ENCODE data around the genes SLC6A12 and ERC1.

DNA sequence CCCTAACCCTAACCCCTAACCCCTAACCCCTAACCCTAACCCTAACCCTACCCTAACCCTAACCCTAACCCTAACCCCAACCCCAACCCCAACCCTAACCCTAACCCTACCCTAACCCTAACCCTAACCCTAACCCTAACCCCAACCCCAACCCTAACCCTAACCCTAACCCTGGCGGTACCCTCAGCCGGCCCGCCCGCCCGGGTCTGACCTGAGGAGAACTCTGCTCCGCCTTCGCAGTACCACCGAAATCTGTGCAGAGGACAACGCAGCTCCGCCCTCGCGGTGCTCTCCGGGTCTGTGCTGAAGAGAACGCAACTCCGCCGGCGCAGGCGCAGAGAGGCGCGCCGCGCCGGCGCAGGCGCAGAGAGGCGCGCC, 56.2 kb upstream of the IQSEC3 start:
- PRO-cap, 6 experiments: no peak in any of the 6 experiments
- RAMPAGE, long total RNA, 2 experiments: no peak in any of the 2 experiments
- RRBS: no CpG with 5 or more reads among the region's 27 CpGs

- PRO-cap, 6 experiments: no peak in any of the 6 experiments
- RAMPAGE, long total RNA, 2 experiments: no peak in any of the 2 experiments
- RRBS: no CpG with 5 or more reads among the region's 11 CpGs
Measured at GRCh38 chr12:20762-21455, 45.7 kb upstream of the IQSEC3 start.

- PRO-cap, 6 experiments: no peak in any of the 6 experiments
- RAMPAGE, long total RNA, 2 experiments: no peak in any of the 2 experiments
- RRBS: no CpG with 5 or more reads among the region's 15 CpGs
Measured at GRCh38 chr12:168680-169196, 45.2 kb downstream of the SLC6A12 start.

GRCh38 chr12:213937-214494, at the start of gene SLC6A12:
Gene SLC6A12, minus strand, starts transcription at chr12:214157.
- PRO-cap, 6 experiments: no peak in any of the 6 experiments
- RAMPAGE, long total RNA, 2 experiments: no peak in any of the 2 experiments
- RRBS: 19% methylated on average over 2 of the region's 11 CpGs

- PRO-cap, 6 experiments: no peak in any of the 6 experiments
- RAMPAGE, long total RNA, 2 experiments: no peak in any of the 2 experiments
- RRBS: no CpG with 5 or more reads among the region's 2 CpGs
Measured at GRCh38 chr12:309783-310041, 47.1 kb upstream of the SLC6A13 start.

DNA sequence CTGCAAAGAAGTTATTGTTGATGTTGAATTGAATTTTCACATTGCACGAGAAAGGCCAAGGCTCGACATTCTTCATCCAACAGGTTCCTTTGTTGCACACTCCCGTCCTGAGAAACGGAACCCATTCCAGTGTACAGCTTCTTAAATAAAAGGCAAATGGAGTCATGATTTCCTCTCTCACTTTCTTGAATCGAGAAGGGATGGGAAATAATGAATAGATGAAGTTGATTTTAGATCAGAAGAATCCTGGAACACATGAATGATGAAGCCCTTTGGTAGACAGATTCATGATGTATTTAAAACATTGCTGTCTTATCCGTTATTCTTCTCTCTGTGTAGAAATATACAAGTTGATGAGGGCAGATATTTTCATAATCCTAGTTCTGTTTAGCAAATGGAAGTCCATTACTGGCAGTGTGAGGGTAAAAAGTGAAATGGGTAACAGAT, 17.7 kb downstream of the B4GALNT3 start:
- PRO-cap, 6 experiments: no peak in any of the 6 experiments
- RAMPAGE, long total RNA, 2 experiments: no peak in any of the 2 experiments
- RRBS: no CpG with 5 or more reads among the region's 6 CpGs

DNA sequence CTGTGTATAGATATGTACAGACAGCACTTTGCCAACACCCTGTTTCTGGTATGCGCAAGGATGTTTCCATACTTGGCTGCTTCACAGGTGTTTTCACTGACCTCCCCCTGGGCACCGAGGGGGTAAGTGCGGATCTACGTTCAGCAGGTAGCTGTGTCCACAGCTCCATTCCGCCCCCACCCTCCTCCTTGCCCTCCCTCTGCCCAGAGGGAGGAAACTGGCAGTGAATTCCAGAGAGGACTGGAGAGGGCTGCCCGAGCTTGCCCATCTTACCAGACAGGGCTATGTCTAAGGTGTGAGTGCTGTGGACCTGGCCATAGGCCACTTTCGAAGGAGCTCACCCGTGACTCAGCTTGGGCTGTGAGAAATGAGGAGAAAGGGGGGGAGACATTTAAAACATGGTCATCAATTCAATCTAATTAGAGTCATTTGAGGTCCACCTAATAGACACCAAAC, 65.1 kb downstream of the NINJ2 start:
- PRO-cap, 6 experiments: no peak in any of the 6 experiments
- RAMPAGE, long total RNA, 2 experiments: no peak in any of the 2 experiments
- RRBS: no CpG with 5 or more reads among the region's 8 CpGs

DNA sequence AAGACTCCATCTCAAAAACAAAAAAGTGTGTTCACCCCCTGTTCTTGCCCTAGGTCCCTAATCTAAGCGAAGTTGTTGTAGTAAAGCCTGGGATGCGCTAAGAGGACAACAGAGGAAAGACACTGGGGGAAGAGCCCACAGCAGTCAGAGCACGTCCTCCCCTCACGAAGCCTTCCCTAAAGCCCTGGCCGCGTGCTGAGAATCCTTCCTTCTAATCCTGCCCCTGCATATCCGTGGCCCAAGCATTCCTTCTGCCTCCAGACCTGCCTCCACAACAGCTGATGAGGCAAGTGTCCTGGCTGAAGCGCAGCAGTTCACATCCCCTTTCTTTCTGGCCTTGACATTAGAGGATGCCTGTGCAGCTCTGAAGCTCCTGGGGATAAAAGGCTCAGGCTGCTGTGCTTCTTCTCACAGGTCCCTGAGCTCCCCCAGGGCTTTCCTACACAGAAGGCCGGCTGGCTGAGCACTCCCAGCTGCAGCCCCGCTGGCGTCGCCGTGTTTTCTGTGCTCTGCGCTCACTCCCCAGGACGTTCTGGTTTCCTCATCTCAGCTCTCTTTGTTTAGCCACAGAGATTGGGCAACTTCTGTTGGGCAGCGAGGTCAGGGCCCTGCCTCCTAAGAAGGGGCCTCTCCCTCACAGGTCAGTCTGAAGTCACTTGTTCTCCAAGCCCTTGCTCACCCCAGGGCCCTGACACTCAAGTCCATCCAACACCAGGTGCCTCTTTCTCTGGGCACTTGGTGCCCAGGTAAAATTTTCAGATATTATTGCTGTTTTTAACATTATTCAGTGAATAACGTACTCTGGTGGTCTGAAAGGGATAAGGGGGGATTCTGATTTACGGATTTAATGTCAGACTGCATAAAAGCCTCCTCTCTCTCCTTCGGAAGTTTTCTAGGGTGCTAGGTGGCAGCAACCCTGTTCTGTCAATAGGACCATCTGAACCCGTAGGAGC, 45.8 kb downstream of the NINJ2 start:
- PRO-cap, 6 experiments: peak in 6 of 6 experiments; most common plus-strand start position 587 of the sequence (in 1); most common minus-strand start position 534 of the sequence (in 6)
- RAMPAGE, long total RNA, 2 experiments: no peak in any of the 2 experiments
- RRBS: no CpG with 5 or more reads among the region's 20 CpGs

DNA sequence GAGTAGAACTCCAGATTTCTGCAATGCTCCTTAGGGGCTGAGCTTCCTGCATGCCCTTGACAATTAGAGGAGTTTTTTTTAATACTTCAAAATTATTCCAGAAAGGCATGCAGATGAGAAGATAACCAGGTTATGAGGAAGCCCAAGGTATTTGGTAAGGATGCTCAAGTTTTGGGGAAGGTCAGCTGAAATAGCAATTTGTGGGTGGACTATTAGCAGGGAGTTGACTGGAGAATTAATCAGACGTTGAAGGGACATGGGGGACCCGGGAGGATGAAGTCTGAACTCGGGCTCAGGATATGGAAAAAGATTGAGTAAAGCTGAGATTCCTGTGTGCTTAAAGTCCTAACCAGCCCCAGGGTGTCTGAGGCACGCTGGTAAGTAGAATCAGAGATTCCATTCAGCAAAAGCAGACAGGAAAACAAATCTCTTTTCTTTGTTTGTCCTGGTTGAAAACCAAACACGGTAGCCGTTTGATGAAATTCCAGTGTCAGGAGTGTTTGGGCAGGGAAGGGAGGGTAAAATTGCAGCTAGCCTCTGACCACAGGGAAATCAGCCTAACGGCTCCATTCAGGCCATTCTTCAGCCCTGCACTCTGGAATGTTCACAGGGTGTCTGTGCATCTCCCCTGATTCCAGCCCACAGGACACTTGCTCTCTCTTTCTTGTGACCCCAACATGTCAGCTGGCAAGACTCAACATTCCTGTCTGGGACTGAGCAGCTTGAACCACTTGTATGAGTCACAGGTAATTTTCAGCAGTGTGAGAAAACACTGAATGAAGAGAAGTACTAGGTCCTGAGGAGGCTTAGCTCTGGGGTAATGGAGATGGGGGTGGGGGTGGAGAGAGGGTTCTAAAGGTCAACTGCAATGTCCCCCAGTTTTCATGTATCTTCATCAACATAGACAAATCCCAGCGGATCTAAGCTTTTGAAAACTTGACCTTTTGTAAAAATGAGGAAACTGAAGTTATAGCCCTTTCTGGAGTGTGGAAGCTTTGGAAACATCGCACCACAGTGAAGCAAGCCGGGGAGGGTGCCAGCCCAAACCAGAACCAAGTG, 31.0 kb downstream of the NINJ2 start:
- PRO-cap, 6 experiments: peak in 4 of 6 experiments; most common plus-strand start position 242 of the sequence (in 3); most common minus-strand start position 59 of the sequence (in 1)
- RAMPAGE, long total RNA, 2 experiments: no peak in any of the 2 experiments
- RRBS: 13% methylated on average over 1 of the region's 10 CpGs

DNA sequence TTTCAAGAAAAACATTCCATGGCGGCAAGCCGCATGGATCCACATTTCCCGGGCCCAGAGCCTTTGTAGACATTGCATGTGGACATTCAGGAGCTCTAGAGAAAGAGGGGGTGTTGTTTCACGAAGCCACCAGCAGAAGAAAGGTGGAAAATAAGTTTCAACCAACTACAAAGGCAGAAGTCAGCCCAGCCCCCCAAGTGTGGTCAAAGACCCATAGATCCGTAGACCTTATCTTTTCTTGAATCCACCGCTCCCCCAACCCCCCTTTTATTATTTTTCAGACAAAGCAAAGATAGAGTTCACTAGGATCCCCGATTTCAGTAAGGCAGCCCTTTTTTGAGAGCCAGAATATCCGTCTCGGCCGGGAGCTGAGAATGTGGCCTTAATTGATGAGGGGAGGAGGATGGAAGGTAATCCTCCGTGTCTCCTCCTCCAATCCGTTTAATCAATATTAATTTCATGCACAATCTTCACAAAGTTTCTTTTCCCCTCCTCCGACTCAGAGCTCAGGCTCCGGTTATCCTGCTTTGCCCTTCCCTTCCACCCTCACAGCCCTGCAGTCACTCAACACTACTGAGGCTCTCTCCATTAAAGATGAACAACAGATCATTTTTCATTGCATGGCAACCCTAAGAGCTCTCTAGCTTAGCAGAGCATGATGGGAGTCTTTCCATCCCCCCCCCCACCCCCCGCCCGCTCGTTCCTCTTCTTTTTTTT, 721 bp upstream of the WNK1 start:
- PRO-cap, 6 experiments: peak in 2 of 6 experiments; most common minus-strand start position 550 of the sequence (in 1)
- RAMPAGE, long total RNA, 2 experiments: no peak in any of the 2 experiments
- RRBS: under 1% methylated on average over 5 of the region's 17 CpGs

GRCh38 chr12:991001-991462, at the start of gene ERC1:
Gene ERC1, plus strand, starts transcription at chr12:991223.
- PRO-cap, 6 experiments: peak in 6 of 6 experiments; most common plus-strand start chr12:991263 (in 6); most common minus-strand start chr12:991048 (in 5)
- RAMPAGE, long total RNA, 2 experiments: start-site peak on the minus strand in 1 of 2 experiments, at chr12:991052-991162 at its widest, 30 reads per replicate
- RRBS: no CpG with 5 or more reads among the region's 66 CpGs

GRCh38 chr12:1110134-1110459, 119.1 kb downstream of the ERC1 start:
- PRO-cap, 6 experiments: no peak in any of the 6 experiments
- RAMPAGE, long total RNA, 2 experiments: no peak in any of the 2 experiments
- RRBS: no CpG with 5 or more reads among the region's 5 CpGs

DNA sequence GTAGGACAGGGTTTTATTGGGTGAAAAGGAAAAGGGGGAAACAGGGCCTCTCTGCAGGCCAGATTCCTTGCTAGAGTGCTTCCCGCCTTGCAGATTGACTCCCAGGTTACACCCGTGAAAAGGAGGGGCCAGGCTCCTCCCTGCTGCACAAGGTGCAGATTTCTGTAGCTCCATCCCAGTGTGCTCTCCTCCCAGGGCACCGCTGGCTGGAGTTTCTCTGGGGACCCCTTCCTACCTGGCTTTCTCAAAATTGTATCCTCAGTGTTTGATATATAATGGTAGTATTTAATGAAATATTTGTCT, 221.6 kb downstream of the ERC1 start:
- PRO-cap, 6 experiments: no peak in any of the 6 experiments
- RAMPAGE, long total RNA, 2 experiments: no peak in any of the 2 experiments
- RRBS: no CpG with 5 or more reads among the region's 3 CpGs

DNA sequence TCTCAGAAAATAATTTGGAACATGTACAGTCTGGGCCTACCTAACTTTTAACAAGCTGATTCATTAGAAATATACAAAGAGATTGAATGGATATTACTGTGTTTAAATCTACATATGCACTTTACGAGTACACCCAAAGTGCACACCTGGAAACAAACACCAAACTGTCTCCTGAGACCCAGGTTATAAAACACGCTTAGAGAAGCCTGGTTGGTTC, 209.6 kb downstream of the FBXL14 start:
- PRO-cap, 6 experiments: no peak in any of the 6 experiments
- RAMPAGE, long total RNA, 2 experiments: no peak in any of the 2 experiments
- RRBS: no CpG with 5 or more reads among the region's 2 CpGs

DNA sequence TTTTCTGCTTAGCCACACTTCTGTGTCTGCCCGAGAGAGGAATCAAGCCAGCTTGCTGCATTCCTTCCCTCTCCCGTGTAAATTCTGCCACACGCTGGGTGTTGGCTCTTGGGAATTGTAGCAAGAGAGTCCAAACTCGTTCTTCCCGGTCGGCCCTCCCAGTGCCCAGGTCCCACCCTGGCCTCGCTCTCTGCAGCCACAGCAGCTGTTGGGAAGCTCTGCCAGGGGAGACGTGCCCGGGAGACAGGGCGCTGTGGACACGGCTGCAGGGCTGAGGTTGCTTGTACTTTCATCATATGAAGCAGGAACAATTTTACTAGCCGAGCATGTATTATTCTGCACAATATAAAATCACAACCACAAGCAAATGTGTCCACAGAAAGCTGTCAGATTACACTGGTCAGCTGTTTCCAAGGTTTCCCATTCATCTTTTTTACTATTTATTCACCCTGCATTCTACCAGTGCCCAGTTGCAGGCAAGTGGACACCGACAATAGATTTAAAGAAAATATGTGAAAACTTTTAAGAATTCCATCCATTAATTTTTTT, 97.8 kb downstream of the FBXL14 start:
- PRO-cap, 6 experiments: no peak in any of the 6 experiments
- RAMPAGE, long total RNA, 2 experiments: no peak in any of the 2 experiments
- RRBS: 18% methylated on average over 4 of the region's 13 CpGs

DNA sequence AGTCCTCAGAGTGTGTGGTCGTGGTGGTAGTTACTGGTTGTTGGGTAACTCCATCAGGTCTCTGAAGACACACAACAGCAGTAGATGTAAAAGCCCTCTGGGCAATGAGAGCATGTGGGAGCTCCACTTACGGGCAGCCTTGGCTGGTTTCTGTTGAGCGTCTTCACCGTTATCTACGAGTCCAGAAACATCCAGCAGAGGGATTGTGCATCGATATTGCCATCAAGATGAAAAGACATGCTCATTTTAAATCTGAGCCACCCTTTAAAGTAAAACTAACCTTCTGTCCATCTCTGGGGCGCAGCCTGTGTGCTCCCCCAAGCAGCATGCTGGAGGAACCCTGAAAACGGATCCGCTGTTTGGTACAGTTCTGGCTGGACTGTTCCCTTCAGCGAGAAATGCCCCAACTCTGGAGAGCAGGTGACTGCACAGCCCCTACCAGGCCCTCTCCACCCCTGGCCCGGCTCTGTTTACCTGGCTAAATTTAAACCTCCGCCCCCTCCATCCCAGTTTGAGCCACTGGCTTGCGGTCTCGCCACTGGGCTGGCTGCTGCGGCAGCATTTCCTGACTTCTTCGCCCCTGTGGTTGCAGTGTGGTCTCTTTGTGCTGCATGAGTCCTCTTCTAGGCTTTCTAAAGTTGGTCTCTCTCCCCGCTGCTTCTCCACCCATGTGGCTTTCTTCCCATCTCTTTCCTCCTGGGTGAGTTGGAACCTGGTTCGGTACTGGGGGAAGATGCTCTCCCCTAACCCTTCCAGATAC, 60.9 kb downstream of the FBXL14 start:
- PRO-cap, 6 experiments: no peak in any of the 6 experiments
- RAMPAGE, long total RNA, 2 experiments: no peak in any of the 2 experiments
- RRBS: no CpG with 5 or more reads among the region's 18 CpGs

GRCh38 chr12:1554184-1554805, 40.1 kb downstream of the FBXL14 start:
- PRO-cap, 6 experiments: no peak in any of the 6 experiments
- RAMPAGE, long total RNA, 2 experiments: no peak in any of the 2 experiments
- RRBS: no CpG with 5 or more reads among the region's 9 CpGs

DNA sequence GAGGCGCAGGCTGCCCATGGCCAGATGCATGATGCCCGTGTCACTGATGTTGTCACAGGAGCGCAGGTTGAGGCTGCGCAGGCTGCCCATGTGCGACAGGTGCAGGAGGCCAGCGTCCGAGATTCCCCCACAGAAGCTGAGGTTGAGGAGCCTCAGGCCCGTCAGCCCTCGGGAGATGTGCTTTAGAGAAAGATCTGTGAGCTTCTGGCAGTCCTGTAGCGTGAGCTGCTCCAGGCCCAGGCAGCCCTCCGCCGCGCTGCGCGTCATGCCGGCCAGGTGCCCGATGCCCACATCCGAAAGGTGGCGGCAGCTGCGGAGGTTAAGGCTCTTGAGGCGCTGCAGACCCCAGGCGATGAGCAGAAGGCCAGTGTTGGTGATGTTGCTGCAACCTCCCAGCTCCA, 1.2 kb downstream of the FBXL14 start:
- PRO-cap, 6 experiments: no peak in any of the 6 experiments
- RAMPAGE, long total RNA, 2 experiments: no peak in any of the 2 experiments
- RRBS: no CpG with 5 or more reads among the region's 22 CpGs

- PRO-cap, 6 experiments: no peak in any of the 6 experiments
- RAMPAGE, long total RNA, 2 experiments: no peak in any of the 2 experiments
- RRBS: no CpG with 5 or more reads among the region's 13 CpGs
Measured at GRCh38 chr12:1593625-1593832, 852 bp downstream of the FBXL14 start.

DNA sequence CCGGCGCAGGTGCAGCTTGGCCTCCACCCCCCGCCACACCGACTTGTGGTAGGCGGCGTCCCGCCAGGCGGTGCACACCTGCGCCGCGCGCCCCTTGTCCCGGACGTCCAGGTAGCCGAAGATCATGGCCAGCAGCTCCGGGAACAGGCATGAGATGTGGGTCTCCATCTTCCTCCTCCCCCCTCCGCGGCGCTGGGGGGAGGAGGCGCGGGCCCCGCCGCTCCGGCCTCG, 567 bp downstream of the FBXL14 start:
- PRO-cap, 6 experiments: no peak in any of the 6 experiments
- RAMPAGE, long total RNA, 2 experiments: no peak in any of the 2 experiments
- RRBS: 1% methylated on average over 19 of the region's 25 CpGs

Measured in heart left ventricle (tissue), 7 donors.